Monocyte (primary cell): ENCODE measurements around a stretch of chr2.

DNA sequence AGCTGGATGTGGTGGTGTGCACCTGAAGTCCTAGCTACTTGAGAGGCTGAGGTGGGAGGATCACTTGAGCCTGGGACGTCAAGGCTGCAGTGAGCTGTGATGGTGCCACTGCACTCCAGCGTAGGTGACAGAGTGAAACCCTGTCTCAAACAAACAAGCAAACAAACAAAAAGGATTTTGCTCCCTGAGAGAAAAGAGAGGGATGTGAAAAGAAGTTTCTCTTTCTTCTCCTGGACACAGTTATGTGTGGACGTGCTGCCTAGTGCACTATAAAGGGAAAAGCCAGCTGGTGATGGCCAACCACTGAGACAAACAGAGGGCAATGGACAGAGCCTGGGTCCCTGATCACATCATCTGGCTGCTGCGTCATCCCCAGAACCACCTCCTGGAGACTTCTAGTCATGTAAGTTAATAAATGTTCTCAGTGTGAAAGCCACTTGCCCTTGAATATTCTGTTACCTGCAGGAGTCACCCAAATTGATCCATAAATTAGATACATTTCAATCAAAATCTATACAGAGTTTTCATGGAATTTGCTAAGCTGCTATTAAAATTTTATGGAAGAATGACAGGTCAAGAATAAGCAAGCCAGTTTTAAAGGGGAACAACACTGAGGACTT, 184.9 kb downstream of the PDE11A start:
- PRO-cap, 2 experiments = no peak in any of the 2 experiments

GRCh38 chr2:177972927-177973148, 99.7 kb downstream of the PDE11A start:
- PRO-cap, 2 experiments = no peak in any of the 2 experiments

DNA sequence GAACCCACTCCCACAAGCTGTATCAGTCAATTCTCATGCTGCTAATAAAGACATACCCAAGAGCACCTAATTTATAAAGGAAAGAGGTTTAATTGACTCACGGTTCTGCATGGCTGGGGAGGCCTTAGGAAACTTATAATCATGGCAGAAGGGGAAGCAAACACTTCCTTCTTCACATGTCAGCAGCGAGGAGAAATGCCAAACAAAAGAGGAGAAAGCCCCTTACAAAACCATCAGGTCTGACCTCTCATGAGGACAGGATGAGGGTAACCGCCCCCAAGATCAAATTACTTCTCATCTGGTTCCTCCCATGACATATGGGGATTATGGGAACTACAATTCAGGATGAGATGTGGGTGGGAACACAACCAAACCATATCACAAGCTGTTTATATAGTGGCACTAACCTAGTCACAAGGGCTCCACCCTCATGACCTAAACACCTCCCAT, 109.9 kb downstream of the OSBPL6 start:
- PRO-cap, 2 experiments = no peak in any of the 2 experiments

- PRO-cap, 2 experiments = no peak in any of the 2 experiments
Observed at GRCh38 chr2:178477700-178478166, 667 bp downstream of the FKBP7 start.

- PRO-cap, 2 experiments = no peak in any of the 2 experiments
Observed at GRCh38 chr2:178531172-178532066, 51.2 kb downstream of the PLEKHA3 start.

GRCh38 chr2:178572231-178572709, 92.0 kb downstream of the PLEKHA3 start:
- PRO-cap, 2 experiments = no peak in any of the 2 experiments

DNA sequence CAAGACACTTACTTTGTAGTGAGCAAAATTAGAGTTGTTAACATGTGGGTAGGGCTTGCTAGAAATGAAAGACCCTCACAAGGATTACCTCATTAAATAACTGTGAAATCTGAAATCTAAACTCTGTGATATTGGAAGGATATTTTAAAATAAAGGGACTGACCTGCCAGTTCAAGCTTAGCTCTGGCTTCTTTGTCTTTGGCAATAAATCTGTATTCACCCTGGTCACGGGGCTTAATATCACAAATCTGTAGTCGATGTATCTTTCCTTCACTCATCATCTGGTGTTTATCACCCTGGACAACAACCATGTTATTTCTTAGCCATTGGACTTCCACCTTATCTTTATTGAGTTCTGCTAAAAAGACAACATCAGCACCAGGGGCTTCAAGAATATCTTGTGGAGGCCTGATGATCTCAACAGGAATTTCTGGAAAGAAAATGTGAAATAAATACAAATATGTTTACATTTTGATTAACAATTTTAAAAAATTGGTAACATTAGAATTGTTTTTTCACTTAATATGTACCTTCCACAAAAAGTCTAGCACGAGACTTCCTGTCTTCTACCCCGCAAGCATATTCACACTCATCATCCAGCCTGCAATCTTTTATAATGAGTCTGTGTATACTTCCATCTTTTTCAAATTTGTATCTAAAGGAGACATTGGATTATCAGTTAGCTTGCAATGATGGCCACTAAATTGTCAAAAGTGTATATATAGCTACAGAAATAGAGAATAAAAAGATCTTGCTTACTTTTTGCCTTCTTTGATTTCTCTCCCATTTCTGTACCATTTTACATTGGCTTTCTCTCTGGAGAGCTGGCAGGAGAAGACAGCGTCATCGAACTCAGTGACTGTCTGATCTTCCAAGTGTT, 139.4 kb downstream of the PLEKHA3 start:
- PRO-cap, 2 experiments = no peak in any of the 2 experiments

DNA sequence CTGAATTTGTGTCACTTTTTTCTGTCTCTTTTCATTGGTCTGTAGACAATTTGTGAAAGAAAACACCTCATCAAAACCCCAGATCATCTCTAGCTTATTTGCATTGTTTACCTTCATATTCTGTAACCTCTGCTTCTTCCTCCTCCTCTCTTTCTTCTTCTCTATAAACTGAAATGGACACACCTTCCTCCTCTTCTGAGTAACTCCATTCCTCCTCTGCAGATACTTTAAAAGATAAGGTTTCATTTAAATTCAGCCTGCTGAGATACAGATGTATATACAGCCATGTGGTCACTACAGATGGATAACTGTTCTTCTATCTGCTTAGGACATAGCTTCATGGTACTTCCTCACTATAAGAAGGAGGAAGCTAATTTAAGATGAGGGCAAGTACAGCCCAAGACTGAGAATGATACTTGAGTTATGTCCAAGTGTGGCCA, 119.2 kb downstream of the TTN start:
- PRO-cap, 2 experiments = no peak in any of the 2 experiments

GRCh38 chr2:178808090-178808515, 880 bp upstream of the TTN start:
- PRO-cap, 2 experiments = no peak in any of the 2 experiments

DNA sequence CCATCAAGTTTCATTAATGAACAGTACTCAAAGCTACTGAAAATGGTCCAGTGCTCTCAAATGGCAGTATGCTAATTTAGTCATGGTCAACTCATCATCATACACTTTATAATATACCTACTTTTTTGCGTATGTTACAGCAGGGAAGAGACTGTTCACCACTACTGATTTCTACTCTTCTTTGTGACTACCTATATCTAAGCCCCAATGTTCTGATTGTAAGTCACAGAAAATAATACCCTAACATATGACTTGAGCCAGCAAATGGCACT, 267.2 kb downstream of the ZNF385B start:
- PRO-cap, 2 experiments = no peak in any of the 2 experiments

- PRO-cap, 2 experiments = no peak in any of the 2 experiments
Observed at GRCh38 chr2:181014712-181015187, 34.3 kb downstream of the UBE2E3 start.

DNA sequence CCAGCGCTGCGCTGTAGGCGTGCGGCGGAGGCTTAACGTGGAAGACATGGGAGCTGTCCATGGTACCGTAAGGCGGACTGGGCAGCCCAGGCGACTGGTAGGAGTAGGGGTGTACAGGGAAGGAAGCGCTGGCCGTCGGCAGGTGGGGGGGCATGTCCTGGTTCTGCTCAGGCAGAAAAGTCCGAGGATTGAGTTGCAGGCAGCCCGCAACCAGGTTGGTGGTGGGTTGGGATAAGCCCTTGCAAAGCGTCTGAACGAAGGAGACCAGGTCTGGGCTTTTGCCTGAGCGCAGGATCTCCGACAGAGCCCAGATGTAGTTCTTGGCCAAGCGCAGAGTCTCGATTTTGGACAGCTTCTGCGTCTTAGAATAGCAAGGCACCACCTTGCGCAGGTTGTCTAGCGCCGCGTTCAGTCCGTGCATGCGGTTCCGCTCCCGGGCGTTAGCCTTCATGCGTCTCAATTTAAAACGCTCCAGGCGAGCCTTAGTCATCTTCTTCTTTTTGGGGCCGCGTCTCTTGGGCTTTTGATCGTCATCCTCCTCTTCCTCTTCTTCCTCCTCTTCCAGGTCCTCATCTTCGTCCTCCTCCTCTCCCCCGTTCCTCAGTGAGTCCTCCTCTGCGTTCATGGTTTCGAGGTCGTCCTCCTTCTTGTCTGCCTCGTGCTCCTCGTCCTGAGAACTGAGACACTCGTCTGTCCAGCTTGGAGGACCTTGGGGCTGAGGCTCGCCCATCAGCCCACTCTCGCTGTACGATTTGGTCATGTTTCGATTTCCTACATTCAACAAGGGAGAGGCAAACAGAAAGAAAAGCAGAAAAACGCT, 2.0 kb downstream of the NEUROD1 start:
- PRO-cap, 2 experiments = no peak in any of the 2 experiments

GRCh38 chr2:181728782-181729056, 48.4 kb upstream of the NEUROD1 start:
- PRO-cap, 2 experiments = no peak in any of the 2 experiments

DNA sequence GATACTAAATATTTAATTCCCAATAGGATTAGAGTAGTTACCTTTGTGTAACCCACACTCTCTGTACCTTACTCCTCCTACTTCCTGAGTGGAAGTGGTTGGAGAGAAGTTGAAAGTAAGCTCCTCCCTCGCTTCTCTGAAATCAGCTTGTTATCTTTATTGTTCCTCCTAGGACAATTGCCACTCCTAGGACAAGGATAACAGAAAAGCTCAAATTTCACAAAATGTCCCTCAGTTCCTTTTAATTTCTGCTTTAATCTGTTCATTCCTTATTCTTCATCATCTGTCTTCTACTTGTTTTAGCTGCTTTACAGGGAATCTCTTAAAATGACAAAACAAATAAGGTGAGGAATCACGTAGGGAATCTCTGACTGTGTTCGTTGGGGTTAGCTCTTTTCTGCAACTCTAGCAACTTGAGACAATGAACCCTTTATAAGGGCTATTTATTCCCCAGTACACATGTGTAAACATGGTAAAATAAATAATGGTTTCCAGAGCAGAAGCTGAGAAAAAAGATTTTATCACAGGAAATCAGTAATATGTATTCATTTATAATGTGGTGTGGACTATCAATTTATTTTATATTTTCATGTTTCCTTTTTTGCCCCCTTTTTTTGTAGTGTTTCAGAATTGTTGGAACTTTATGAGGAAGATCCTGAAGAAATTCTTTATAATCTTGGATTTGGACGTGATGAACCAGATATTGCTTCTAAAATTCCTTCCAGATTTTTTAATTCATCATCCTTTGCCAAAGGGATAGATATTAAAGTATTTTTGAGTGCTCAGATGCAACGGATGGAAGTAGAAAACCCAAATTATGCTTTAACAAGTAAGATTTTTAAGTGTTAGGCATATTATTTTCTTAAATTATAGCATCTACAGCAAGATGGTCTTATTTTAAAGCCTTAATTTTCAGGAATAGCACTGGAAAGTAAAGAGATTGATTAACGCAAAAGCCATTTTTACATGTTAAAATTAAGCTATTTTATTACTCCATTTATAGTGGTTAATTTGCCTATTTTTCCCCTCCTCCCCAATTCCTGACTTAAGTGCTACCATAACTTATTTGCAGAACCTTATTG, 8.9 kb downstream of the ITPRID2 start:
- PRO-cap, 2 experiments = no peak in any of the 2 experiments

- PRO-cap, 2 experiments = no peak in any of the 2 experiments
Observed at GRCh38 chr2:181911662-181912186, 20.2 kb downstream of the ITPRID2 start.

GRCh38 chr2:182542823-182543238, 116.0 kb upstream of the PDE1A start:
- PRO-cap, 2 experiments = no peak in any of the 2 experiments

DNA sequence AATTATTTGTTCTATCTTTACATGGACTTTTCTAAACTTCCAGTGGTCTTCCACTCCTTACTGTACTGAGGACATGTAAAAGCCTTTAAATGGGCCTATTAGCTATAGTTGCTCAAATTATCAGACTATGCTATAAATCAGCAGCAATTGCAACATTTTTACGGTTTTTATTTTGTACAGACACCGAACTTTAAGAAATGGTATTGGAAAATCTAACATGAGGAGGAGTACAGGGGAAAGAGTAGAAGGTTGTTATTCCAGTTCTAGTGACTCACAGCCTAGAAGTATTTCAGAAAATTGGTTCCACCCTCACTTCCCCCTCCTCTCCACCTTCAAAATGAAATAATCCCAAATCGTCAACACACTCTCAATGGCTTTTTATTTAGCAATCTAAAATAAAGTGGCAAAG, 1.2 kb downstream of the NCKAP1 start:
- PRO-cap, 2 experiments = no peak in any of the 2 experiments

GRCh38 chr2:183037483-183037693, 869 bp downstream of the NCKAP1 start:
- PRO-cap, 2 experiments = no peak in any of the 2 experiments

- PRO-cap, 2 experiments = peak in 2 of 2 experiments; most common minus-strand start chr2:184242406 (in 2)
Observed at GRCh38 chr2:184242189-184242462, 356.2 kb upstream of the ZNF804A start.

GRCh38 chr2:184659919-184660151, 61.5 kb downstream of the ZNF804A start:
- PRO-cap, 2 experiments = no peak in any of the 2 experiments